Frontal cortex (tissue), 2 donors: ENCODE measurements around the genes SEC24C, FUT11 and COMTD1.

- RAMPAGE, long total RNA, result no peak
Measured at GRCh38 chr10:73157280-73157479, 10.6 kb downstream of the ECD start.

DNA sequence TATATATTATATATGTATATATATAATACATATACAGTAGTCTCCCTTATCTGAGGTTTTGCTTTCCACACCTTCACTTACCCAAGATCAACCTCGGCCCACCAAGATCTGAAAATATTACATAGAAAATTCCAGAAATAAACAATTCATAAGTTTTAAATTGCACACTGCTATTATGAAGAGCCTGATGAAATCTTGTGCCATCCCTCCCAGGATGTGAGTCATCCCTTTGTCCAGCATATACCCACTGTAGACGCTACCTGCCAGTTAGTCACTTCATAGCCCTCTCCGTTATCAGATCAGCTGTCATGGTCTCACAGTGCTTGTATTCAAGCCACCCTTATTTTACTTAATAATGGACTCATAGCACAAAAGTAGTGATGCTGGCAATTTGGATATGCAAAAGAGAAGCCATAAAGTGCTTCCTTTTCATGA is 9.6 kb upstream of the MRPS16 start:
- RAMPAGE, long total RNA, result no peak

- RAMPAGE, long total RNA, result no peak
Measured at GRCh38 chr10:73432625-73433217, 640 bp downstream of the MSS51 start.

DNA sequence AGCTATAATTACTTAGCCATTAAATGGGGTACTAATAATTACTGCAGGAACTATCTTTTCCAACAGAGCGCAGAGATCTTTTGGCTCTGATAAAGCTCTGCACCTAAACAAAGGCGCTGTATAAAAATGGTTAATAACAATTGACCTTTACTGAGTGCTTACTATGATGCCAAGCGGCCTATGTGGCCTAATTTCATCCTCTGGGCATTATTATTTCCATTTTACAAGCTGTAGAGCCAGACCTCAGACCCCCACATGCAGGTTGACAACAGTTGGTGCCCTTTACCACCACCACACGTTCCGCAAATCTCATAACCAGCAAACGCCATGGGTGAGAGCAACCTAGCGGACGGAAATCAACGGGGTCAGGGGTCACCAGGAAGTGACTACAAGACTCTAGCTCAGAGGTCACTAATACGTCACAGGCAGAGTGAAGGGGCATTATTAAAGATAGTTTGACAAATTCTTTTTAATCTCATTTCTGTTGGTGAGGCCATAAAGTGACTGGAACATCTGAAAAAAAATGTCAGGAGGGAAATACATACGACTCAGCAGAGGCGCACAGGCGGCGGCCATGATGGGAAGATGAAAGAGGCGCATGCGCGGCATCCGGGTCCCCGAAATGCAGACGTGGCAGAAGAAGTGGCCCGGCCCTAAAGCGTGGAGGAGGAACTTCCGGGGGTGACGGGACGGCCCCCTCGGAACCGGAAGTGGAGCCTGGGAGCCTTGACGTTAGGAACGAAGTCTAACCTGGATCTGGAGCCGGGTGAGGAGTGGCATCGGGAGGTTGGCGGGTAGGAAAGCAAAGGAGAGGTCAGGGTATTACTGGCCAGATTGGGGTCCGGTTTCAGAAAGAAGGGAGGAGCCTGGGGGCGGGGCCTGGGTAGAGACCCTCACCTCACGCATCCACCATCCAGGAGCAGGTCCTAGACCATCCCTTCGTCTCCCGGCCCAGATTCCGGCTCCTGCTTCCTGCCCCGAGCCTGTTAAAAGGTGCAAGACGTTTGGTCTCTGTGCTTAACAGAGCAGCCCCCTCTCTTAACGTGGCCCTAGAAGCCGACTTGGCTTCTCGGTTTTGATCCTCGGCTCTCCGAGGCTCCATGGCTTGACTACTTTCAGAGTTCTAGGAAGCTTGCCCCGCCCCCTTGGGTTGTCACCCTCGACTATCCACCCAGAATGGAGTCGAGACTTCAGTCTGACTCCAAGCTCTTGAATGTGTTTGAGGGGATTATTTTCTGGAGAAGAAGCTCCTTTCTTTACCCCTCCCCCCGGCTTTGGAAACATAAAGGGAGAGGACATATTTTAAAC is at the start of gene SEC24C:
Gene SEC24C, plus strand, starts transcription at position 701 of the 1,308 bp plus-strand sequence.
- RAMPAGE, long total RNA, result no peak

GRCh38 chr10:73772014-73772774 is at the start of gene FUT11:
Gene FUT11 (plus strand): TSS chr10:73772276.
- RAMPAGE, long total RNA, result no peak

- RAMPAGE, long total RNA, result no peak
Measured at GRCh38 chr10:73799761-73800442, 11.5 kb downstream of the NDST2 start.

DNA sequence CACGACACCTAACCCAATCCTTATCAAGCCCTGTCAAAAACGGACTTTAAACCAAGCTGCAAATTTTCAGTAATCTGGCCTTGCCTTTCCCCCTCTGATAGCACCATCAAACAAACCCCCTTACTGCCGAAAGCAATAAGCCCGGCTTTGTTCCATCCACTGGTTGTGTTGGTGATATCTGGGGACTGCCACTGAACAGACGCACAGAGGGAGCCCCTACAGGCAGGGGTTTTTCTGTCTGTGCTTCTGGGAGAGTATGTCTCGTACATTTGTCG is 580 bp upstream of the PLAU start:
- RAMPAGE, long total RNA, result no peak

DNA sequence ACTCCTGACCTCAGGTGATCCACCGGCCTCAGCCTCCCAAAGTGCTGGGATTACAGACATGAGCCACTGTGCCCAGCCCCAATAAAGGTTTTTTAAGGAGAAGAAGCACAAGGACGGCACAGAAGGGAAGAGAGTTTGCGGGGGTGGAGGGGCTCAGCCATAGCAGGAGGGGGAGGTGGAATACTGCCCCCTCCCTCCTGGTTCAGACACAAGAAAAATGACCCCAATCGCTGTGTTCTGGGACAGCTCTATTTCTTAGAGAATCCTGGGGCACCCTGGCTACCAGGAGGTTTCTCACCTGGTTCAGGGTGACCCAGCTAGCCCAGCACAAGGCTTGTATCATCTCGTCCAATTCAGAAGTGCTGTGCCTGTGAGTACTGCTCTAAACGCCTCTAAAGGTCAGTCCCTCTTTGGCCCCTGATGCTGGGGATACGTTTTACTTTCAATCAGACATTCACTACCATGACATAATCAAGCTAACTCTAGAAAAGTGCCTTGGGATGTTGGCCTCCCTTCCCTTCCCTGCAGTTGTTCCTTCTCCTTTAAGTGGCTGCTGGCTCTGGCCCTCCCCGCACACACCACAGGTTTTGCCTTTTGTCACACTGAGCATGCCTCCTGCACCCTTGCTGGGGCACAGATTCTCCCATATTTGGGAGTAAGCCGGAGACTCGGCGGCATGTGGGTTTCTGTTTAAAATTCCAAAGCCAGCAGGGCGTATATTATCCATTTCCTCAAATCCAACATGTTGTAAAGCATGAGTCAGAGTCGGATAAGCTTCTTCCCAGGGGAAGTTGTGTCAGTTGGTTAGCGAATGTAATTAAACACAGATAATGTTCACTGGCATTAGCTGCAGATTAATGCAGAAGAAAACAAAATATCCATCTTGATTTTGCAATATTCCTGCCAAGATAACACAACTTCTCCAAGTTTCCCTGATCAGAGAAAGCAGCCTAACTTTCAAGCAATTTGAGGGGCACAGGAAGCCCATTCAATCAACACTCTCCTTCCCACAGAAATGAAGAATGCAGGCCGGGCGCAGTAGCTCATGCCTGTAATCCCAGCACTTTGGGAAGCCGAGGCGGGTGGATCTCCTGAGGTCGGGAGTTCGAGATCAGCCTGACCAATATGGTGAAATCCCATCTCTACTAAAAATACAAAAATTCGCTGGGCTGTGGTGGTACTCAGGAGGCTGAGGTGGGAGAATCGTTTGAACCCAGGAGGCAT is 31.9 kb upstream of the VCL start:
- RAMPAGE, long total RNA, result no peak

- RAMPAGE, long total RNA, result no peak
Measured at GRCh38 chr10:74113866-74114700, 36.5 kb downstream of the AP3M1 start.

GRCh38 chr10:74152388-74152949 is 1.4 kb downstream of the ADK start:
- RAMPAGE, long total RNA, result no peak

- RAMPAGE, long total RNA, result no peak
Measured at GRCh38 chr10:74176201-74177397, 25.6 kb downstream of the ADK start.

DNA sequence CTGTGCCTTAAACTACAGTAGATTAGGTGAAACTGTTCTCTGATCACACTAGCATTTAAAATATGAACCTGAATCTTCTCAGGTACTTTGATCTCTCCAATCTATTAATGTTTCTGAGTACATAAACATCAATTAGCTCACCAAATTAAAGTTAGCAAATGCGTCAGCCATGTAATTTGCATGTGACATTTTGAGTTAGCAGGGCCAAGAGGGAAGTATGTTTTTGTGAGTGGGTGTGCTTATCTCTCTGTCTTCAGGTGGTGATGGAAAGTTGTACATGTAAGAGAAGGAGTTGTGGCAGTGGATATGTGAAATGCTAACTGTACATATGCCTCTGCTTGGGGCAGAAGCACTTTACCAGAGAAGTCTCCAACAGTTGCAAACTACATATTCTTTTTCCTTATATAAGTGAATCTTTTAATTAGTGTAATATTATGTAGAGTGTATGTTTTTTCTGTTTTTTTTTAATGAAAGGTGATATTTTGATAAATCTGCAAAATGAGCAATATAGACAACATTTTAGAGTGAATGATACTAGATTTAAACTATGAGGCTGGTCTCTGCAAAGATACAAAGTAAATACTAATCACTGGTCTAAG is 27.7 kb downstream of the KAT6B start:
- RAMPAGE, long total RNA, result no peak

GRCh38 chr10:74865729-74866295 is 39.4 kb downstream of the KAT6B start:
- RAMPAGE, long total RNA, result no peak

DNA sequence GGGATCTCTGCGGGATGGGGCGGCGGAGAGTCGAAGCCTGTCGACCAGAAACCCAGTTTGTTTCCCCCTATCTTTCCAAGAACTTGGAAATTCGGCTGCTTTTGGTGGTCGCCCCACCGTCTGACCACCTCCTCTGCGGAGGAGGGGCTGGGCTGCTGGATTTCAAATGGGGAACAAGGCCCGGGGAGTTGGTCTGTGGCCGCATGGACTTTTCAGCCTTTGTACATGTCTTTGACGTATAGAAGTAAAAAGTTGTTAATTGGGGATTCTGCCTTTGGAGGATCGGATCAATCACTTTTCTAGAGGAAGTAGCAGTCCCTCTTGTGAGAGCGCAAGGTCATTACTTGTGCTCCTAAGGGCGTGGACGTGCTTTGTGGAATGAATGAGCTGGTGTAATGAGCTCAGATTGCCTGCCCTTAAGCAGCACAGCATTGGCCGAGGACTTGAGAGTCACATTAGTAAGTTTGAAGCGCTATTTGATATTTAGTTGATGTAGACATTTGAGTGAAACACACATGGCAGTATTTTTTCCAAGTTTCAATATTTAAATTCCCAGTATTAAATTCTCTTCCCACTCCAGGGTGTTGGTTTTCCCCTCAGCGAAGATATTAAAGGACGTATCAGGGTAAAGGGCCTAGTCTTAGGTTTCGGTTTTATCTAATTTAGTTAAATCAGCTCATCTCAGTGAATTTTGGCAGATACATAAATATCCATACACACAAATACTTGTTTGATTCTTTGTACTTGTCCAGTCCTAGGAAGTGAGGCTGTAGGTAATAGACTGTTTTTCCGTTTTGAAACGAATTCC is 810 bp downstream of the VDAC2 start:
- RAMPAGE, long total RNA, result no peak

- RAMPAGE, long total RNA, result no peak
Measured at GRCh38 chr10:75235175-75236322, at the start of gene COMTD1. Gene COMTD1 (minus strand): TSS chr10:75235957.

DNA sequence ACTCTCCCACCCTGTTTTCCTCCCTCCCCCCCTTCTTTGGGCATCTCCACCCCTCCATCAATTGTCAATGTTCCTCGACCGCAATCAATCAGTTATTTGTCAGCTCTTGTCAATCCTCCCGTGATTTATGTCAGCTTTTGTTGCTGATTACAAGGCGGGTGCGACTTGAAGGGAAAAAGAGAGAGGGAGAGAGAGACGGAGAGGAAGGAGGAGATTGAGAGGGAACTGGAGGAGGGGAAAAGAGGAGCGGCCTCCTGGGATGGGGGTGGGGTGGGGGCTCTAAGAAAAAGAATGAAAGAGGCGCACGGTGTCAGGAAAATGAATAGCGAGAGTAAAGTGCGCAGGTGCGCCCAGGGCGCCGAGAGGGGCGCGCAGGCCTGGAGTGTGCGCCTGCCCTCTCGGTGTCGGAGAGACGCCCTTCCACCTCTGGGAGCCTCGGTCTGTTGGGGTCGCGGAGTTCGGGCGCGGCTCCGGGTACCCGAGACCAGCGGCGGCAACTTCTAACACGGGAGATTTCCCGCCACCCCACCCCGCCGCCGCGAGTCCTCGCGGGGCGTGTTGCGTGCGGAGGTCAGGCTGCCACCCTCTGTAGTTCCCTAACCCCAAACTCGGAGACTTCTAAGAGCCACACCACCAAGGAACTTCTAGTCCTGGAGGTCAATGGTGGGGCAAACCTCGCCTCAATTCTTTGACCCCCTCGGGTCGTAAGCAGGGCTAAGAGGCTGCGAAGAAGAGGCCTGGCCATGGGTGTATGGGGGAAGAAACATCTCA is 1.1 kb upstream of the ZNF503 start:
- RAMPAGE, long total RNA, result no peak

DNA sequence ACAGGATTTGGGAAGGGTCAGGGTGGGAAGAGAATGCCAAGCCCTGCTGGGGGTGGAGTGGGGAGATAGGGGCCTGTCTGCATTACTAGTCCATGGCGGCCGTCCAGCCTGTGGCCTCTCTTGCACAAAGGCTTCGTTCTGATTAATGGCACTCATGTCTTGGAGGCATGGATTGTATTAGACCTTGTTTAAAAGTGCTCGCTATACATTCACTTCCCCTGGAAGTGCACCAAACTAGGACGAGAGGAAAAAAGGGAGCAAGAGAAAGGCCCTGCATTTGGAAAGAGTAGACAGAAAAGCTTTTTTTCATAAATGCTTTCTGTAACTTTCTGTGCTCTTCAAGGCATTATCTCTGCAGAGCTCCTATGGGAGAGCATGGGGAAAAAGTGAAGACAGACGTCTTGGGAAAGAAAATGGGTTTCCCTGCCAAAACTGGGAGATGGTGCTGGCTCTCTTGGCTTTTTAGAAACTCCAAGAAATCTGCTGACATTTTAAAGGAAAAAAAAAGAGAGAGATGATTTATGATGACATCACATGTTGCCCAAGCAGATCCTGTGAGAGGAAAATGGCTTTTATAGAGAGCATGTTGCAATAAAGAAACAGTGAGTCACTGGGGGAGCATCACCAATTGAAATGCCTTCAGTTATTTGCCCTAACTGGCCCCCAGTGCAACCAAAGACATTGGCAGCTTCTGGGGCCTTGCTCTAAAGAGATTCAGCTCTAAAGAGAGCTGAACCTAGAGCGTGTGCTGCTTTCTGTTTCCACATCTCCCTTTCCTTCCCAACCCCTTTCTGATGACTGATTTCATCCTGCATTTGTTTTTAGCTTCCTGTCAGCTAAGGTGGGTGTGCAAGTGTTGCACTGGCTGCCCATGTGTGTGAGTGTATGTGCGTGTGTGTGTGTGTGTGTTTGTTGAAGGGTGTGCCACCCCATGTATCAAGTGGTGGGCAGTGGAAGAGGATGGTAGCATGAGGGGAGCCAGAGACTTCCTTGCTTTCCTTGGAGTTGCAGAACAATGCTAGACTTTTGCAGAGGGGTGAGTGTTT is 37.6 kb downstream of the LRMDA start:
- RAMPAGE, long total RNA, result no peak

DNA sequence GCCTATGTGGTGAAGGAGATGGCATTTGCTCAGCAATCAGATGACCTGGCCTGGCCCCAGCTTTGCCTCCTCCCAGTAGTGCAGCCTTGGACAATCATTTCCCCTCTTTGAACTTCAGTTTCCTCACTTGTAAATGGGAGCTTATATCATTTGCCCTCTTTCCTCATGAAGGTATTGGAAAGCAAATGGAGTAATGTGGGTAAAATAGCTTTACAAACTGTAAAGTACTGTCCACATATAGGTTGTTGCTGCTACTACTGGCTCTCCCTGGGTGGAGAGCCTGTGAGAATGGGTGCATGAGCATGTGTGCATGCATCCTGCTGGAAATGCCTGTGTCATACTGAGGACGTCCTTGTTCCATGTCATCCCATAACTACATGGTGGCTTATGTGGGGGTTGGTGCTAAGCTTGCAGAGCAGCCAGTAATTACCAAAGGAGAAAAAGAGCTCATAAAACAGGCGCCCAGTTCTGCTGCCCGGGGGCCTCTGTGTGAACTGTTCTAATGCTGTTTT is 91.6 kb downstream of the LRMDA start:
- RAMPAGE, long total RNA, result no peak

- RAMPAGE, long total RNA, result no peak
Measured at GRCh38 chr10:76050898-76051384, 619.5 kb downstream of the LRMDA start.

DNA sequence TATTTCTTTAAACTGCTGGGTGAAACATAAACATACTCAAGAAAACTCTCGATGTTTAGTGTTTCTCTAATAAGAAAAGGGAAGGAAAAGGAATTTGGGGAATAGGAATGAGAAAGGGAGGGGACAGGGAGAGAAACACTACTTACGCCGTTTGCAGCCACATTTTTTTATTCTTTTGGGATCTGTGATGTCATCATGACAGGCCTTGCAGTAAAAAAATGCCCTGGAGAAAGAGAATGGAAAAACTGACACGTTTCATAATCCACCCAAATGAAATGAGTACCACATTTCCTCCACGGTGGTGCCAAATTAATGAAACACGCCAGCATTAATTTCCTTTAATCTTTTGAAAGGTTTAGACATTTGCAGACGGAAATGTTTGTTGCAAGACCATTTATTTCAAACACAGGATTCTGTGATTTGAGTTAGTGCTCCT is 625.8 kb downstream of the KCNMA1 start:
- RAMPAGE, long total RNA, result no peak